ENCODE measurements around a stretch of chr15.

DNA sequence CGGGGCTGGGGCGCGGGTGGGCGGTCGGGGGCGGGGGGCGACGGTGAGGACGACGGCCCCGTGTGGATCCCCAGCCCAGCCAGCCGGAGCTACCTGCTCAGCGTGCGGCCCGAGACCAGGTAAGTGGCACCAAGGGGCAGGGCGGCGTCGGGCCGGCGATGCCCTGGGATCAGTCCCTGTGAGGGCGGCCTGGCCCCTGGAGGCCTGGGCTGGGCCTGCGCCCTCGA, 234 bp downstream of the ALPK3 start:
- PRO-cap: no peak
- RAMPAGE, long total RNA: no peak

DNA sequence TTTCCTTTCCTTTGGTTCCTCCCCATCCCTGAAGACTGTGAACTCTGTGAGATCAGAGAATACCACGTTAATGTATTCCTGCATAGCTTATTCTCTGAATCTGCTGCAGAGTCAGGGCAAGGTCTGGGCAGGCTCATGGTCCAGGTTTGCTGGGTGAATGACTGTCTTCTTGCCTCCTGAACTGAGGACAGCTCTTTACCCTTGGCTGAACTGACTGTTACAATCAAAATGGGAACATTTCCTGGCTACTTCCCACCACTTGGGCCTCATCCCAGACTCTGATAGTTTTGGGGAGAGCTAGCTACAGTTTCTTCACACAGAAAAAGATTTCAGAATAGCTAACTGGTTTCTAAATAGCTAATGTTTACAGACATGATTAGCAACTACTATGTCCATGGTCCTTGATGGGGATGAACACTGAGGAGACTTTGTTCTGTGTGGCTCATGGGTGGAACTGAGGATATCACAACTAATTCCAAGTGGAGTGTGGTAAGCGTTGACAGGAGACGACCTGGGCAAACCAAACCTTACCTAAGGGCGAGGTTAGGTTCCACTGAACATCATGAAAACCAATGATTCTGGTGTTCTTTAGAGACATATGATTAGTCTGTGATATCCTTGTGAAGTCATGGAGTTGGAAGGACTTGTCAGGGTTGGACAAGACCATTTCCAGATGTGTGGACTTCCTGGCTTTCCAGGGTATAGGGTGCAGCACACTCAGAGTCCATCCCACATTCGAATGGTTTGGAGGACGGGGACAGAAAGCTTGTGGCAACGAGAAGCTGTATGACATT, 7.2 kb downstream of the ALPK3 start:
- PRO-cap: no peak
- RAMPAGE, long total RNA: no peak

DNA sequence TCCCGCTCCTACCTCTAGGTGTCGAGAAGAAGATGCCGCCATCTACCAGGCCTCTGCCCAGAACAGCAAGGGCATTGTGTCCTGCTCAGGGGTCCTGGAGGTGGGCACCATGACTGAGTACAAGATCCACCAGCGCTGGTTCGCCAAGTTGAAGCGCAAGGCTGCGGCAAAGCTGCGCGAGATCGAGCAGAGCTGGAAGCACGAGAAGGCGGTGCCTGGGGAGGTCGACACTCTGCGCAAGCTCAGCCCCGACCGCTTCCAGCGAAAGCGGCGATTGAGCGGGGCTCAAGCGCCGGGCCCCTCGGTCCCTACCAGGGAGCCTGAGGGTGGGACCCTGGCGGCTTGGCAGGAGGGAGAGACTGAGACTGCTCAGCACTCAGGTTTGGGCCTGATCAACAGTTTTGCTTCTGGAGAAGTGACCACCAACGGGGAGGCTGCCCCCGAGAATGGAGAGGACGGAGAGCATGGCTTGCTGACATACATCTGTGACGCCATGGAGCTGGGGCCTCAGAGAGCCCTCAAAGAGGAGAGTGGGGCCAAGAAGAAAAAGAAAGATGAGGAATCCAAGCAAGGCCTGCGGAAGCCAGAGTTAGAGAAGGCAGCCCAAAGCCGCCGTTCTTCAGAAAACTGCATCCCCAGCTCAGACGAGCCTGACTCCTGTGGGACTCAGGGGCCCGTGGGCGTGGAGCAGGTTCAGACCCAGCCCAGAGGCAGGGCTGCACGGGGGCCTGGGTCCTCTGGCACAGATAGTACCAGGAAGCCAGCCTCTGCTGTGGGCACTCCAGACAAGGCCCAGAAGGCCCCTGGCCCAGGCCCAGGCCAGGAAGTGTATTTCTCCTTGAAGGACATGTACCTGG, 22.8 kb downstream of the ALPK3 start:
- PRO-cap: no peak
- RAMPAGE, long total RNA: no peak

GRCh38 chr15:84840541-84841377, 23.6 kb downstream of the ALPK3 start:
- PRO-cap: no peak
- RAMPAGE, long total RNA: no peak

- PRO-cap: no peak
- RAMPAGE, long total RNA: no peak
Observed at GRCh38 chr15:85008659-85009327, 27.1 kb downstream of the PDE8A start.

DNA sequence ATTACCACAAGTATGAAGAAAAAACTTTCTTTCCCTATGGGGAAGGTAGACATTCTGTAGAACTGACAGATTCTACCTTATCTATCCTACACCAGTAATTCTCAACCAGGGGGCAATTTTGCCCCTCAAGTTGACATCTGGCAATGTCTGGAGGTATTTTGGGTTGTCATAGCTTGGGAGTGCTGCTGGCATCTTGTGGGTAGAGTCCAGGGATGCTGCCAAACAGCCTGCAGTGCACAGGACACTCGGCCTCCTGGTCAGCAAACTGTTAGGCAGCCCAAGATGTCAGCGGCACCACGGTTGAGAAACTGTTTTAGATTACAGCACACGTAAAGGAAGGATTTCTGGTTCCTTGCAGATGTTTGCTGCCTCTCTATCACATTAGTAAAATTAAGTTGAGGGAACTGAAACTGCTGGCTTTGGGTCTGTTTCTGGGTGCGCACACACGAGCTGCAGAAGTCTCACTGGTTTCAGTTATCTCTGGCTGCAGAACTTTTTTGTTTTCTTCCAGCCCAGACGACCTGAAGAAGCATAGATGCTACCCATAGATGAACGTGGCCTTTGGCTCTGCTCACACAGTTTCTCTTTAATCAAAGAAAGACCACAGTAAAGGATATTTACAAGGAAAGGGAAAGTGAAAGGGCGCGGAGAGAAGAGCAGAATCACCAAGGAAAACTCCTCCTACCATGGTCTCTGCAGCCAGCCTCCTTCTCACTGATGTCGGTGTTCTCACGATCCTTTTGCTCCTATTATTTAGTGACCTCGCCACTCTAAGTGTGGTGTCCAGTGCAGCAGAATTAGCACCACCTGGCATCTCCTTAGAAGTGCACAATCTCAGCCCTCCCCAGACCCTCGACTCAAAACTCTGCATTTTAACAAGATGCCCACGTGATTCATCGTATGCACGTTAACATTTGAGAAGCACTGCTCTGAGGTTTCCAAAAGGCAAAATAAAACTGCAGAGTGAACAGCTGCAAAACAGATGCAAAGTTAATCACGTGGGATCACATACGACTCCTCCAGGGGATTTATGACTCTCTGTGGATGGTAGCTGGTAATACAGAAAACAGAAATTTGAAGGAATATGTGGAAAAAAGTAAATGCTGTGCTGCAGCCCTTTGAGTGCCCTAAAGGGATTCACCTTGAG, 50.6 kb upstream of the AKAP13 start:
- PRO-cap: bidirectional peak, plus-strand start at position 489 of the sequence, minus-strand start at position 267 of the sequence; bidirectional peak, plus-strand start at position 1,031 of the sequence, minus-strand start at position 952 of the sequence
- RAMPAGE, long total RNA: start-site peak on the plus strand centred at position 471 of the sequence, 113 bp wide, 54 and 13 reads in 2 replicates

DNA sequence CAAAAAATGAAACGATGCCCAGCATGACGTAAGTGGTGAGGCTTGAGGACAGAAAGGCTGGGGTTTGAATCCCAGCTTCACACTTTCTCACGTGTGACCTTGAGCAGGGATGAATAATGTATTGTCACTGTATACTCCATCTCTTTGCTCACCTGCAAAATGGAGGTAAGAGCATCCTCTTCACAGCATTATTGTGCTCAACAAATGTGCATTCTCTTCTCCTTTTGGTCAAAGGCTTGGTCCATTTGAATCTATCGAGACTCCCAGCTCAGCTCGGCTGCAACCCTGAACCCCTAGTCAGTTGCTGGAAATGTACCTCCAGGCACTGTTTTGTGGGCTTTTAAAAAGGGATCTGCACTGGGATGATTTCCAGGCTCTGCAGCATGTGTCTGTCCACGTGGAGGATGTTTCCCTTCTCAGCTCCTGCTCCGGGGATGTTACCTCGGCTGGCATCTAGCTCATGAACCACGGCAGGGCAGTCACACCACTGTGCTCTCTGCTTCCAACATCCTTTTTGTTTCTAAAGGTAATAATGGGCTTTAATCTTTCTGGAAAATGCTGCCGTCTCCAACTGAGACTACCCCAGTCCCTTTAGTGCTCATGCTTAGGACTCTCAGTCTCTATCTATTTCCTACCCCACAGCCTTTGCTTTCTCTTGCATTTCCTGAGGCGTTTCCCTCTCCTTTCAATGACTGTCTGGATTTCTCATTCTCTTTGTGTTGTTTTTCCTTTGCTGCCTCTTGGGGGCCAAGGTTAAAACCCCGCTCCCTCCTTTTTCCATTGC, 43.0 kb upstream of the AKAP13 start:
- PRO-cap: no peak
- RAMPAGE, long total RNA: no peak

DNA sequence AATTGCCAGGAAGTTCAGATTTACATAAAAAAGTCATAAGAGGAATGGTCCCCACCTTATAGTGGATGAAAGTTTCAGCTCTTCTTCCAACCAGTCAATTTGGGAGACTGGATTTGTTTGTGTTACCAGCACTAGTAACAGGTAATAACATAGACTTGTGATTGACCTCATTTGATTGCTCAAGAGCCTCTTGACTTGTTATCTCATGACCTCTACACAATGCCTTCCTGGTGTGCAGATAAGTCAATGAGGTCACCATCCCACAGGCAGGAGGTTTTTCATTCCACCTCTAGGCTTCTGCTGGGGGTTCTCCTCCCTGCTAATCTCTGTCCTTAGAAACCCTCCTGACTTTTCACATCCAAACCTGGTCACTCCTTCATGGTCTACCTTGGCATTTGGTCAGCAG, 33.7 kb upstream of the AKAP13 start:
- PRO-cap: no peak
- RAMPAGE, long total RNA: no peak

DNA sequence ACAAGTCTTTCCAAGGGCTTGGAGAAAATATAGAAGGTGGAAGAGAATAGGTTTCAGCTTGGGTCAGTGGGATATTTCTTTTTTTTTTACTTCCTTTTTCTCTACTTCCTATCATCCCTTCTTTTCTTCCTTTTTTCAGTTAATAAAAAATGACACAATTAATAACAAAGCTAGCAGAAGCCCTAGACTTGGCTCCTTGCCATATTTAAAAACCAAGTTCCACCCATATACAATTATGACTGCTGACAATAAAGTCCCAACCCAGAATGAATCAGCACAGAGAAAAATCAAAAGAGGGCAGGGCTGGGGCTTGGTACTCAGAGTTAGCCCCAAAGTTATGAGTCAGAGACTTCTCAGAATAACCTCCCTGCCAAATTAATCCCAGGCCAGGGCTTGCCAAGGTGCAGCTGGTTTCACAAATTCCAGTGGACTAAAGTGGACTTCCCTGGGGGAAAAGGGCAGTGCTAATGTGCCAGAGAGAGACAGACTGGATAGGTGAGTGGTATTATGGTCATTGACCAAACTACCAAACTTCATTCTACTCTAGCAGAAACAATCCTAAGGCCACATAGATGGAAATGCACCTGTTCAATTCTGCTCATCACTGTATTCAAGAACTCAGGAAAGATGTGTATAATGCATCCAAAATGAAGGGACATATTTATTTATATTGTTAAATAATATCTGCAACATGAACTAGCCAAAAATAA, 22.4 kb upstream of the AKAP13 start:
- PRO-cap: no peak
- RAMPAGE, long total RNA: no peak

- PRO-cap: no peak
- RAMPAGE, long total RNA: no peak
Observed at GRCh38 chr15:85494039-85494917, 113.9 kb downstream of the AKAP13 start.

DNA sequence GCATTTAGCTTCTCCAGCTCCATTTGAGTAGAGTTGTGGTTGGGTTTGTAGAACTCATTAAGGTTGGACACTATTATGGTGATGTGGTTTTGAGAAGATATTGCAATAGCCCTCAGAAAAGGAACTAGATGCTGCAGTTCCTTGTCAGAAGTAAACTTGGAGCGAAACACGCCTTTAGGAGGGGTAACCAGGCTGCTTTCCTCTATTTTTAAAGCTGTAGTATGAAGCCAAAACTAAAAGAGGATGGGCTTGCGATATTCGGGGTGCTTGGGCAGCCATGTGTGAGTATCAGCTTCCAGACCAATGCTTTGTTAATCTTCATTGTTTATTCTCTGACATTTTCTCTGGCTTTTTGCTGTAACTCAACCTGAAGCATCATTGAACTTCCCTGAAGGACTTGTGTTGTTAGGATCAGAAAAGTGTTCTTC, 174.8 kb downstream of the AKAP13 start:
- PRO-cap: no peak
- RAMPAGE, long total RNA: no peak

DNA sequence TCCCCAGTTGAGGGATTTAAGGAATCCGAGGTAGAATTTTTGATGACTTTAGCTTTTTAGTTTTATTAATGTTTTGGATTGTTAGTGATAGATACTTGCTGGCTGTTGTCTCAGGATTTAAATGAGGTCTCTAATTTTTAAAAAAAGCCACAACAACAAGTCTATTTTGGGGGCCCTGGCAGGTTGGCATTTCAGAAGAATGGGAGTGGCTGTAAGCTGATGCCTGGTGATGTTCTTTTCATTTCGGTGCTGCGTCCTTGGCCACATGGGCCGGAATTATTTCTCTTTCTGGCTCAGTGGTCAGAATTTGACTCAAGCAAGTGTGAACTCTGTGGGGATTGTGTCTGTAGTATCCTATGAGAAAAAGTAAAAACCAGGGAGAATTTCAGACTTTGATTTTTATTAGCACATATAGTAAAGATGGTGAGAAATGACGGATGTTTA, 203.0 kb downstream of the AKAP13 start:
- PRO-cap: no peak
- RAMPAGE, long total RNA: no peak

GRCh38 chr15:85749180-85749570, 45.5 kb downstream of the KLHL25 start:
- PRO-cap: no peak
- RAMPAGE, long total RNA: no peak

DNA sequence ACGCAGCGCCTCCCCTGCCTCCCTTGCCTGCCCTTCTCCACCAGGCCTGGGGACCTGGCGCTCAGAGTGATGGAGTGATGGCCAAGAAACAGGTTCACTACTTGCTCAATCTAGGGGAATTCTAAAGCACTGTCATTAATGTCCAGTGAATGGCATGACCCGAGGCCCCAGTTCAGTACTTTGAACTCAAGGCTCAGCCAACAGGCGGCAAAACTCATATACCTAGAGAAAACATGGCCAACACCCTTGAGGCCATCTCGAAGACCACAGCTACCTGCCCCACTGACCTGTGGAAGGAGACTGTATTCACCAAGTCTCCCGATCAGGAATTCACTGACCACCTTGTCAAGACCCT, 24.0 kb downstream of the KLHL25 start:
- PRO-cap: no peak
- RAMPAGE, long total RNA: no peak

DNA sequence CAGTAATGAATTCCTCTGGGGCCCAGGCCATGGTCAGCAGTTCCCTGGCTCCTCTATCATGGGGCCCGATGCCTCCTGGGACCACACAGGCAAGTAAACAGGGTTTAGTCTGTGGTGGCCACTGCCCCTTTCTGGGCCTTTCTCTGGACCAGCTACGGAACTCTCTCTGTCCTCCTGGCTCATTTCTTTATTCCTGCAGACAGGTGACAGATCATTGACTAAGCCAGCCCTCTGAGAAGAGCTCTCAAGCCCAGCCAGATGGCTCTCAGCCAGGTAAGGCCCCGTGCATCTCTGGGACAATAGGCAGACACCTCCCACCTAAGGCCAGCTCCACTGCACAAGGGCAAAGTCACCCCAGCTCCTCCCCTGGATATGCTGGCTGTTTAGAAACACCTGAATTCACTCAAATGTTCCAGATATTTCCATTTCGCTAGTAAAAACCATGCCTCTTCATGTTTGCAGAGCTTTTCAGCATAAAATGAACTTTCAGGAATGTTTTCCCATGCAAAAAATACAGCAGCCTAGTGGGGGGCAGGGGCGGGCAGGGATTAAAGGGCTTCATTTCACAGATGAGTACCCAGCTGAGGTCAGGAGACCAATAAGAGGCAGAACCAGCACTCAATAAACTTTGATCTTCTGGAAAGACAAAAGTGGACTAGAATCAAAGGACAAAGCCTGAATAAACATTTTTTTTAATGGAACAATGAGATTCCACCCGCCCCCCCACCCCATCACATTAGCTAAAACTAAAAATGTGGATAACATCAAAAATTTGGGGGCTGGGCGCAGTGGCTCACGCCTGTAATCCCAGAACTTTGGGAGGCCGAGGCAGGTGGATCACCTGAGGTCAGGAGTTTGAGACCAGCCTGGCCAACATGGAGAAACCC, 8.1 kb downstream of the KLHL25 start:
- PRO-cap: no peak
- RAMPAGE, long total RNA: no peak

GRCh38 chr15:87463672-87463941, 792.9 kb downstream of the NTRK3 start:
- PRO-cap: no peak
- RAMPAGE, long total RNA: no peak

GRCh38 chr15:87576321-87577275, 679.9 kb downstream of the NTRK3 start:
- PRO-cap: no peak
- RAMPAGE, long total RNA: no peak

- PRO-cap: no peak
- RAMPAGE, long total RNA: no peak
Observed at GRCh38 chr15:87851082-87851456, 405.5 kb downstream of the NTRK3 start.

- PRO-cap: no peak
- RAMPAGE, long total RNA: no peak
Observed at GRCh38 chr15:88454887-88455398, 12.2 kb downstream of the MRPL46 start.

DNA sequence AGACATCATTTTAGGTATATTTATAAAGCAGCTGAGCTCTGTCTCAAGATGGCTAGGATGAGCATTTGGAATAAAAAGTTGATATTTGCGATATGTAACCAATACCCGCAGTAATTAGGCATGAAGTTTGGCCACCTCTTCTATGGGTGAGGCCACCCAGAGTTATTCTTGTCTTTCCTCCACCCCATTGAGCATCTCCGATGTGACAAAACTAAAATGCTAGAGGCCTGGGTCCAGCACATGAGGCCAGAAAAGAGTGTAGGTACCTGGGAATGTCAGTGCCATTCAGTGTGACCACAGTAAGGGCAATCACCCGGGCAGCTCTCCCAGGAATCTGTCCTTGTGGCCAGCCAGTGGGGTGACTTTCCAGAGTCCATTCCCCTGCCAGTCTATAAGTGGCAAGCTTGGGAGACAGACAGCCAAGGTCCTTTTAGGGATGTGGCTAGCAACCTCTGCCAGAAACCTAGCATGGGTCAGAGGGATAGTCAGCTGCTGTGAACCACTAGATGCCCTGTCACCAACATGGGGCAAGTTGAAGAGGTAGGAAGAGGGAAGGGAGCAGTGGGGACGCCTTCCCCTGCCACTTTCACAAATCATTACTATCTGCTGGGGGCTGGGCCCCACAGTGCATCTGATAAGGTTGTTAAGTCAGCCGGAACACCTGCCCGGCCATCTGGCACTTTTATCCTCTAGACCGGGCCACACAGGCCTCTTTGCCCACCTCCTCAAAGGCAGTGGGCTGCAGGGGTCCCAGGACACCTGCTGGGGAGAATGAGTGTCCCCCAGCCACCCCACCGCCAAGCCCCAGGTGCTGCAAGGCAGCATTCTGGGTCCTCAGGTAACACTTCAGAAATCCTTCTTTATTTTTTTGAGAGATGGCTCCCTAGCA, 24.7 kb upstream of the DET1 start:
- PRO-cap: no peak
- RAMPAGE, long total RNA: no peak